Placental epithelial cell (primary cell): ENCODE results near the genes INO80B, CCDC142, TLX2, DOK1, M1AP, REG3G, REG1B and REG3A.

- CAGE, long polyA plus RNA, result no peak
Observed at GRCh38 chr2:74421929-74422523, 496 bp downstream of the WDR54 start.

- CAGE, long polyA plus RNA, result no peak
Observed at GRCh38 chr2:74440249-74441350, 1.1 kb downstream of the RTKN start.

DNA sequence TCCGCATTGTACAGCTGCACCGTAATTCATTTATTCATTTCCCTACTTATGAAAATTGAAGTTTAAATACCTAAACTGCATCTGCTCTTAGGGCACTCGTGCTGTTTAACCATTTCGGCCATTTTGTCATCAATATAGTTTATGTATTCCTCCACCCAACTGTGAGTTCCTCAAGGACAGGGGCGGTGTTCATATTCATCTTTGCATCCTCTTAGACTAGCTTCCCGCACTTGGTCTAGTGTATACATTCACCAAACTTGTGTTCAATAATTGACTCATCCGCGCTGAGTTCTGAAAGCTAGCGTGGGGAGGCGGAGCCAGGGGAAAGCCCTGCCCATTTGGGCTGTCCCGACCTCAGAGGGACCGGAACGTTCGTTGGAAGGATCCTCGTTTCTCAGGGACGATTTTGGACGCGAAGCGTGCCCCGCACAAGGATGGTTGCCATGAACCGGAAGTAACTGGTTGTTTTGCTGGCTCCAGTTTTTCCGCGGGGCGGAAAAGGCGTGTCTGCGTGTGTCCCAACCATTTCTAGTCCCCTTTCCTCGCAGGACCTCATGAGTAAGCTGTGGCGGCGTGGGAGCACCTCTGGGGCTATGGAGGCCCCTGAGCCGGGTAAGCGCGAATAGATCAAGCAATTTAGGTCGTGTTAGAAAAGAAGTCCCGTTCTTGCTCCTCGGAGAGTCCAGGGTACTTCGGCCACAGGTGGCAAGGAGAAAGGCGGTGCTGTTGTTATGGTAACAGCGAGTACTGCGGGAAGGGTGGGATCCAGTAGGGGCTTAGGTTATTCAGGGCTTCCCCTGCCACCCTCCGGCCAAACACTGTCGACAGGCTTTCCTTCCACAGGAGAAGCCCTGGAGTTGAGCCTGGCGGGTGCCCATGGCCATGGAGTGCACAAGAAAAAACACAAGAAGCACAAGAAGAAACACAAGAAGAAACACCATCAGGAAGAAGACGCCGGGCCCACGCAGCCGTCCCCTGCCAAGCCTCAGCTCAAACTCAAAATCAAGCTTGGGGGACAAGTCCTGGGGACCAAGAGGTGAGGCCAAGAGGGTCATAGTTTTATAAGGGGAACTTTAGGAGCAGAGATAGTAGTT lies at the start of gene INO80B:
TSS of gene INO80B (plus strand) at position 525 of the 1,094 bp plus-strand sequence.
- CAGE, long polyA plus RNA, result no peak

DNA sequence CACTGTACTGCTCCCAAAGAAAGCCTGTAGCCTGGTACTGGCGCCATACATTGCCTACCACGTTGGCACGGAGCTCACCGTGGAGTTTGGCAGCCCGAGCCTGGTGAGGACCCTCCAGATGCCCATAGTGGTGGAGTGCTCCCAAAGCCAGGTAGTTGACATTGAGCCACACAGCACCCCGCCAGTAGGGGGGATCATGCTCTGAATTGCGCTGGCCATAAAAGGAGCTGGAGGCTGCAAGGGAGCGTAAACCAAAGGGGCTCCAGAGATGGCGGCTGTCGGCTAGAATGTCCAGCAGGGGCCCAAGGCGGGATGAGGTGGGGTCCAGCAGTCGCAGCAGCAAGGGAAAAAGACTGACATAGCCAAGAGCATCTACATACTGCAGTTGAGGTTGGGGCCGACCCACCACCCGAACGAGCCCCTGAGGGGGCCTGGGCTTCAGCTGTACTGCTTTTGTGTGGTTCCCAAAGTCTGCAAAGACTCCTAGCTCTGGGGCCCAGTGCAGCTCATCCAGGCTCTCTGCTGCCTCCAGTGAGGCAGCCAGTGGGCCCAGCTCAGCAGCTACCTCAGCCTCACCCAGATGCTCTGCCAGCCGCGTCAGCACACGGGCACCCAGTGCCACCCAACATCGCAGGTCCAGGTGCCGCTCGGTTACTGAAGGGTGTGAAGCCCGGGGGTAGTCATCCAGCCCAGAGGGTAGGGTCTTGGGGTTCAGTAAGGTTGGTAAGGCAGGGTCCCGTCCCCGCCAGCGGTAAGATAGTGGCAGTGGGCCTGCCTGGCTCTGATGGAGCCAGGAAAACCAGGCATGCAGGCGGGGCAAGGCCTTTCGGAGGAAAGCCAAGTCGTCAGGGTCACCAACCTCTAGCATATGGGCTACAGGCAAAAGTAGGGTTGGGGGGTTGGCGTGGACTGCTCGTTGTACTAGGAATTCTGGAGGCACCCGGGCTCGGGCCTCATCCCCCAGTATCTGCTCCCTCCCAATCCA lies 3.4 kb downstream of the WBP1 start:
- CAGE, long polyA plus RNA, result no peak

DNA sequence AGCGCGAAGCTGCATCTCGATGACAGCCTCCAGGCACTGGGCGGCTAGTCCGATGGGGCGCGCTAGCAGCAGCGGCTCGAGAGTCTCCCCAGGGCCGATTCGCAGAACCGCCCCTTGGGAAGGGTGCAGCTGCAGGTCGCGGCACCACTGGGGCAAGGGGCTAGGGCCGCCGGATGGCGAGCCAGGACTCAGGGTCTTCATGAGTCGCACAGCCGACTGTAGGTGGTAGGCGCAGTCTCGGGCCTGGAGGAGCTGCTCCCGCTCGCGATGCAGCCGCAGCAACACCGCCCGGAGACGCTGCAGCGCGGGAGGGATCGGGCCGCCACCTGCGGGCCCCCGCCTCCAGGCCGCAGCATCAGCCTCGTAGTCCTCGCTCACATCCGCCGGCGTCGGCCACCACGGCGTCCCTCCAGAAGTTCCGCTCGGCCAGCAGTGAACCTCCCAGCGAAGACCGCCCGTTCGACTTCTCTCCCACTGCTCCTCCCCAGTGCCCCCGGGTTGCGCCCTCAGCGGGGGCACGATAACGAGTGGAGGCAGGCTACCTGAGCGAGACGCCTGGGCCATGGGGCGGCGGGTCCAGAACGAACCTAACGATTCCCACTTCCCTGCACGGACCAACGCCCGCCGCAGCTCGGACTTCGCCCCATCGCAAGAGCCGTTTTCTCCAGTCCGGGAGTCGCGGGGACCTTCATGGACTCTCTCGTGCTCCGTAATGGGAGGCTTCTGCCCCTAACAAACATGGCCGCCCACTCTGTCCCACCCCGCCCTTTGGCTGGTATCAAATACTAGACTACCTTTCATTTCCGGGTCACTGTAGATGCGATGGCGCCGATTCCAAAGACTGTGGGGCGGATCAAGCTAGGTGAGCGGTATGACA lies at the start of gene CCDC142:
TSS of gene CCDC142 (minus strand) at position 725 of the 877 bp plus-strand sequence.
- CAGE, long polyA plus RNA, result no peak

- CAGE, long polyA plus RNA, result no peak
Observed at GRCh38 chr2:74502088-74503247, 3.1 kb upstream of the LBX2 start.

DNA sequence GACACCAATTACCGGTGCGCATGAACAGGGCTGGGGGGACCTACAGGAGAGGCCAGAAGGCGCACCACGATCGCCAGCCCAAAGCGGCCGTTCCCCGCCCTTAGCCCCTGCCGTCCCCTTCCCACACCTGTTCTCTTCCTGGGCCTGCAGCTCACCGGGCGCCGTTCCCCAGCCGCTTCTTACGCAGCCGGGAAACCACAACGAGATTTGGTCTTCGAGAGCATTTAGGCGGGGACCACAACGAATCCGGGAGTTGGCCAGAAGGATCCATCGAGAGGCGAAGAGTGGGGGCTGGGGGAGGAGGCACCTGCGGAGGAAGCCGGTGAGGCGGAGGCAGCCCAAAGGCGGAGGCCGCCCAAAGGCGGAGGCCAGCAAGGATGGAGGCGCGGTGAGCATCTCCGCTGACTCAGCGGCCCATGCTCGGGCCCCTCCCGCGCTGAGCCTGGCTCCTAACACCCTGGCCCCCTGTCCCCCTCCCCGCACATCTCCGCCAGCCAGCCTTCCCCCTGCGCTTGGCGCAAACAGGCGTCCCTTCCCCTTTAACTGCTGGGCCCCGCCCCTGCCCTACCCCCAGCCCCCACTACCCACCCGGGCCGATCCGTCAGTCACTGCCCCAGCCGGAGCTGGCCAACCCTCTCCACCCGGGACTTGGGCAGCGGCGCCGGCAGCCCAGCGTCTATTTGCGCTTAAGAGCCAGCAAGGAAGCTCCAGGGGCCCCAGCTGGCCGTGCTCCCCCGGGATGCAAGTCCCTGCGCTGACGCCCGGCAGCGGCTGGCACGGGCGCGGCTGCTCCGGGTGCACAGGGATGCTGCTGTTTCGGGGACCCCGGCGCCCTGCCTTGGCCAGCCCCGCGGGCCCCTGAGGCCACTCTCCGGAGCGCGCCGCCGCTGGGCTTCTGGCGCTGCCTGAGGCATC lies at the start of gene TLX2:
TSS of gene TLX2 (plus strand) at position 604 of the 915 bp plus-strand sequence.
- CAGE, long polyA plus RNA, result no peak

GRCh38 chr2:74529040-74529580 lies 396 bp downstream of the AUP1 start:
- CAGE, long polyA plus RNA, result no peak

- CAGE, long polyA plus RNA, result no peak
Observed at GRCh38 chr2:74548560-74549185, 5.1 kb downstream of the LOXL3 start.

GRCh38 chr2:74553868-74554930 lies at the start of gene DOK1:
DOK1 (plus strand) TSS chr2:74554720.
- CAGE, long polyA plus RNA, result no peak

- CAGE, long polyA plus RNA, result no peak
Observed at GRCh38 chr2:74647863-74648627, at the start of gene M1AP. M1AP (minus strand) TSS chr2:74648330.

- CAGE, long polyA plus RNA, result no peak
Observed at GRCh38 chr2:74891111-74892127, 57.5 kb downstream of the HK2 start.

GRCh38 chr2:75559711-75560842 lies 662 bp downstream of the EVA1A start:
- CAGE, long polyA plus RNA, result no peak

DNA sequence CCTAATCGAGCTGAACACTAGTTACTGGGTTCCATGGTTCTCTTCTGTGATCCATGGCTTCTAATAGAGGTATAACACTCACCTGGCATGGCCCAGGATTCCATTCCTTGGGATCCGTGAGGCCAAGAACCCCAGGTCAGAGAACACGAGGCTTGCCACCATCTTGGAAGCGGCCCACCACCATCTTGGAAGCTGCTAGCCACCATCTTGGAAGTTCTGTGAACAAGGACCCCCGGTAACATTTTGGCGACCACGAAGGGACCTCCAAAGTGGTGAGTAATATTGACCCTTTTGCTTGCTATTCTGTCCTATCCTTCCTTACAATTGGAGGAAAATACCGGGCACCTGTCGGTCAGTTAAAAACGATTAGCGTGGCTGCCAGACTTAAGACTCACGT lies 161.5 kb upstream of the GCFC2 start:
- CAGE, long polyA plus RNA, result no peak

DNA sequence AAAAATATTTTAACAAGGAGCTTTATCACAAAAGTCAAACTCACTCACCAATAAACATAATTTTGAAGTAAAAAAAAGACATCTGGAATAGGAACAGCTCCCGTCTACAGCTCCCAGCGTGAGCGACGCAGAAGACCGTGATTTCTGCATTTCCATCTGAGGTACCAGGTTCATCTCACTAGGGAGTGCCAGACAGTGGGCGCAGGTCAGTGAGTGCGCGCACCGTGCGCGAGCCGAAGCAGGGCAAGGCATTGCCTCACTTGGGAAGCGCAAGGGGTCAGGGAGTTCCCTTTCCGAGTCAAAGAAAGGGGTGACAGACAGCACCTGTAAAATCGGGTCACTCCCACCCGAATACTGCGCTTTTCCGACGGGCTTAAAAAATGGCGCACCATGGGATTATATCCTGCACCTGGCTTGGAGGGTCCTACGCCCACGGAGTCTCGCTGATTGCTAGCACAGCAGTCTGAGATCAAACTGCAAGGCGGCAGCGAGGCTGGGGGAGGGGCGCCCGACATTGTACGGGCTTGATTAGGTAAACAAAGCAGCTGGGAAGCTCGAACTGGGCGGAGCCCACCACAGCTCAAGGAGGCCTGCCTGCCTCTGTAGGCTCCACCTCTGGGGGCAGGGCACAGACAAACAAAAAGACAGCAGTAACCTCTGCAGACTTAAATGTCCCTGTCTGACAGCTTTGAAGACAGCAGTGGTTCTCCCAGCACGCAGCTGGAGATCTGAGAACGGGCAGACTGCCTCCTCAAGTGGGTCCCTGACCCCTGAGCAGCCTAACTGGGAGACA lies 231.7 kb upstream of the LRRTM4 start:
- CAGE, long polyA plus RNA, result no peak

DNA sequence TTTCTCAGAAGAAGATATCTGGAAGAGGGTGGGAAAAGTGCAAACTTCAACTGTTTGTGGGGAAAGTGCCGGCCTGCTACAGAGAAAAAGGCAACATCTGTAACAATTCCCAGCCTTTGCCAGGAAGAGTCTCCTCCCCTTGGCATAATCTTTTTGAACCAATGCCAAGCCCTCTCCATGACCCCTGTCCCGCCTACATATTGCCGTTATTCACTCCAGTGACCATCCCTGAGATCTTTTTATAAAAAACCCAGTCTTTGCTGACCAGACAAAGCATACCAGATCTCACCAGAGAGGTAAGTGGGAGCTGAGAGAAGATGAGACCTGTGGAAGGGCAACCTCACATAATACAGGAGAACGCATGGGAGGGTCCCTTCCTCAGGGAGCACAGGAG lies at the start of gene REG3G:
TSS of gene REG3G (plus strand) at position 225 of the 394 bp plus-strand sequence.
- CAGE, long polyA plus RNA, result no peak

DNA sequence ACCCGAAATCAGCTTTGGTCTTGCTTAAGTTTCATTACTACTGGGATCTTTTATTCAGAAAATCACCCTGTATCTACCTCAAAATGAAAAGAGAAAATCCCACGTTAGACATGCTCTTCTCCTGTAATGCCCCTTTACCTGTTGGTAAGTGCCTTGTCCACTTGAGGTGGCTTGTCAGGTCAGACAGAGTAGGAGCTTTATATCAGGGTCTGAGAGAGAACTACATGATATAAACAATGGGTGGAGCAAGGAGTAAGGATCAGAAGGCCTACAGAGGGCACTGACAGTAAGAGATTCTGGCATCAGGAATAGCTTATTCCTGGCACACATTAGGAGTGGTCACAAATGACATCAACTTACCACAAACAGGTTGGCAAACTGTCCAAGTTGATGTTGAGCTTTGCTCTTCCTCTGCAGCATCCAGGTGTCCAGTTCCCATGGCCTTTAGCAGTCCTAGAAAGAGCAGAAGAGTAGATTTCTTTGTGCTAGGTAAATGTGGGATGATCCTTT lies at the start of gene REG1B:
TSS of gene REG1B (minus strand) at position 173 of the 510 bp plus-strand sequence.
- CAGE, long polyA plus RNA, result no peak

DNA sequence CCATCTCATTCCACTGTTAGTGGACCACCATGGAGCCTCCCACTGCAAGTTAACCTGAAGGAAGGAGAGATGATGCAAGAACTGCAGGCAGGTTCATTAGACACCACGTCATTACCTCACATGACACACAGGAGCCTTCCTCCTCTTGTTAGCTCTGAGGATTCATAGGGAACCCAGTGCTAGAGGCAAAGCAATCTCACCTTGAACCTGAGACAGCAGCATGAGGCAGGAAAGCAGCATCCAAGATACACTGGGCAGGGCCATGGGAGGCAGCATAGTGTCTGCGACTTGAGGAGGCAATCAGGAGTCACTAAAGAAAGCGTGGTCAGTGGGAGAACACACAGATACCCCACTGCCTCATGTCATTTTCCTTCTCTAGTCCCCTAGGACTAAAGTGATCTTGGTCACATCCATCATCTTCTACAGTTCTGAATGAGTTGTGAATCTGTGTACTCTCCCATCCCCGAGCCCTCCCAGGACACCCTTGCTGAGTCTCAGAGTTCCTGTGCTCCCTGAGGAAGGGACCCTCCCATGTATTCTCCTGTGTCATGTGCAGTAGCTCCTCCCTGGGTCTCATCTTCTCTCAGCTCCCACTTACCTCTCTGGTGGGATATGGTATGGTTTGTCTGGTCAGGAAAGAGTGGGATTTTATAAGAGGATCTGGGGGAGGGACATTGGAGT lies at the start of gene REG3A:
TSS of gene REG3A (minus strand) at position 624 of the 681 bp plus-strand sequence.
- CAGE, long polyA plus RNA, result no peak

DNA sequence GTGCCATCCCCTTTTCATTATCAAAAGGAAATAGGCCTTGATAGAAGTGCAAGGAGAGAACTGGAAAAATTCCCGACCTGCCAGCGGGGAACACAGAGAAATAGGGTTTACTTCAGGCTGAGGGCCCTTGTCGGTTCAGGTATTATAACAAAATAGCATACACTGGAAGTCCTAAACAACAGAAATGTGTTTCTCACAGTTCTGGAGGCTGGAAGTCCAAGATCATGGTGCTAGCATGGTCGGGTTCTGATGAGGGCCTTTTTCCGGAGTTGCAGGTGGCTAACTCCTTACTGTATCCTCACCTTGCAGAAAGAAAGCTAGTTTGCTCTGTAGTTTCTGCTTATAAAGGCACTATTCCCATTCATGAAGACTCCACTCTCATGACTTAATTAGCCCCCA lies 215.7 kb upstream of the LRRTM1 start:
- CAGE, long polyA plus RNA, result no peak

GRCh38 chr2:81015765-81016158 lies 711.2 kb upstream of the LRRTM1 start:
- CAGE, long polyA plus RNA, result no peak